Foreskin keratinocyte (primary cell): ENCODE data around the genes PCDH7, C4orf19 and PGM2.

DNA sequence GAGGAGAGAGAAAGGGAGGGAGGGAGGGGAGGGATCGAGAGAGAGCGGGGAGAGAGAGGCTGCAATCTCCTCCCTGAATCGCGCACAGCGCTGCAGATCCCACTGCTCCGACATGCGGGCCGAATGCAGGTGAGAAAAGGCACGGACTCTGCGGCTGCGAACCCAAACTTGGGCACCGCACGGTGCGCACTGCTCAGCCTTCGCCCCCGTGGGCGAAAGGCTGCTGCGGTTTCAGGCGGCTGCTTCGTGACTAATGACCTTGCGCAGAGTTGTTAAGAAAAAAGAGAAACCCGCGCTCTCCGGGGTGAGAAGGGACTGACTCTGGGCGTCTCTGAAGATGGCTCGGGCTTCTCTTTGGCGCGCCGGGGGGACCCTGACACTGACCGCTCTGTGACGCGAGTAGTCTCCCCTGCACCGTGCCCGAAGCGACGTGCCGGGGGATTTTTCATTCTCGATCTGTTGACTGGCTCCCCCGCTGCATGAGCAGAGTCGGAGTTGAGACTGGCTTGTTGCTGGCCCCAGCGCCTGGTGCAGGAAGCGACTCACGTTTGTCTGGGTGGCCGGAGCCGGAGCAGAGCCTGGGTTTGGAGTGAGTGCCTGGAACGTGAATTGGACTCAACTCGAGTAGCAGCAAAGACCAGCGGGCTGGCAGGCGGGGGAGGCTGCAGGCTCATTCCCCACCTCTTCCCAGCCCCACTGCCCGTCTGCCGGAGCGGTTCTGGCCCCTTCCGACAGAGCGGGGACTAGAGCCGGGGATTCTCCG, at the start of gene PCDH7:
Gene PCDH7 (plus strand): TSS at position 76 of the 763 bp plus-strand sequence.
- RAMPAGE, total RNA = no peak

GRCh38 chr4:31145322-31146000, 425.3 kb downstream of the PCDH7 start:
- RAMPAGE, total RNA = no peak

GRCh38 chr4:33358573-33358890, 2638.4 kb downstream of the PCDH7 start:
- RAMPAGE, total RNA = no peak

GRCh38 chr4:33774313-33774671, 2470.0 kb downstream of the ARAP2 start:
- RAMPAGE, total RNA = no peak

DNA sequence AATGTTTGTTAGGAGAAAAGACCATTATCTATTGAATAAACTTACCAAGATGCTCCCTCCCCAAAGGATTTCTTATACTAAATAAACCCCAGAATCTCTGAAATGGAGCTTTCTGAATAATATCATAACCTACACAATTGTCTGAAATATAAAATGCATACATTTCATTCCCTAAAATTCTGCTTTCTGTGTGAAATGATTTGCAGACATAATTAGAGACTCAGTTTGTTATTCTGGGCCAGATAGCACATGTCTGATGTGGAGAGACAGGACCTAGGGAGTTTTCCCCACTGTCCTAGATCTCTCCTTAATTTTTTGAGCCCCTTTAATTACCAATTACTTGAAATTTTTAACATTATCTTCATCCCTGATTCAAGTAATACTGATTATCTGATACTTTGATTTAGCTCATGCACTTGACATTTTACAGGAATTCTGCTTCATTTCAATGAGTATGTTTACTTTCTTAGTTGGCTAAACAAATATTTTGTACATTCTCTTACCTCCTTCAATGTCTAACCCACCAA, 765.3 kb downstream of the ARAP2 start:
- RAMPAGE, total RNA = no peak

- RAMPAGE, total RNA = no peak
Measured at GRCh38 chr4:35746342-35746880, 497.9 kb downstream of the ARAP2 start.

DNA sequence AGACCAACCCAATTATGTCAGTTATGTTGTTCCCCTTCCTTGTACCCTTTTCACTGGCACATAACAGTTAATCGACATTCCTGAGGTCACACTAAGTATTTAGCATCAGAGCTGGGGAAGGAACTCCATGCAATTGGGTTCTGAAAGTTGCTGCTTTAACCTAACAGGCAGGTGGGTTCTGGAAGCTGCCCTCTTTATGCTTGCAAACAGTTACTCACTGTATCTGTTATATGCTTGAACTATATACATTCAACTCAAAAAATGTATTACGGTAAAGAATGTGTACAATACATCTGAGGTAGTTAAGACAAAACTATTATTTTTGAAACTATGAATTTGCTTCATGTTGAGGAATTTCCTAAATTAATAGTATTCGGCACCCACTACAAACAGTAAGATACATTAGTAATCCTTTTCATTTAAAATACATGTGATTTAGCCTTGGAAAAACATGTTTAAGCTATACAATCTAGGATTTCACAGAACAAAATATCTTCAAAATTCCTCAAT, 90.4 kb downstream of the ARAP2 start:
- RAMPAGE, total RNA = no peak

- RAMPAGE, total RNA = no peak
Measured at GRCh38 chr4:36268865-36269668, 12.3 kb upstream of the DTHD1 start.

GRCh38 chr4:36286037-36286714, 4.8 kb downstream of the DTHD1 start:
- RAMPAGE, total RNA = no peak

DNA sequence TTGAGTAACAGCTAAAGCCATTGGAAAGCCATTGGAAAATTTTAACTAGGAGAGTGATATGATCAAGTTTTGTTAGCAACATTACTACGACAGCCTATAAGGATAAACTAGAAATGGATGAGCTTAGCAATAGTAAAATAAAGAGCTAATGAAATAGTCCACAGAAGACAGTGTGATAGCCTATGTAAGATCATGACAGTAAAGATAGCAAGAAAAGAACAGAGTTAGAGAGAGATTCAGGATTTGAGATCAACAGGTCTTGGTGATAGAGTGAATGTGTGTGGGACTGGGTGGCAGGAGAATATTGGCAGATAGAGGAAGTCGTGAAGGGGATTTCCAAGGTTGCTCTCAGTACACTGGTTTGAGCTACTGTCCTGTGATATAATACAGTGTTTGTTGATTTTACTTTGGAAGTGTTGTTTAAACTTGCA, 44.0 kb downstream of the DTHD1 start:
- RAMPAGE, total RNA = no peak

GRCh38 chr4:36385530-36386352, 104.3 kb downstream of the DTHD1 start:
- RAMPAGE, total RNA = no peak

DNA sequence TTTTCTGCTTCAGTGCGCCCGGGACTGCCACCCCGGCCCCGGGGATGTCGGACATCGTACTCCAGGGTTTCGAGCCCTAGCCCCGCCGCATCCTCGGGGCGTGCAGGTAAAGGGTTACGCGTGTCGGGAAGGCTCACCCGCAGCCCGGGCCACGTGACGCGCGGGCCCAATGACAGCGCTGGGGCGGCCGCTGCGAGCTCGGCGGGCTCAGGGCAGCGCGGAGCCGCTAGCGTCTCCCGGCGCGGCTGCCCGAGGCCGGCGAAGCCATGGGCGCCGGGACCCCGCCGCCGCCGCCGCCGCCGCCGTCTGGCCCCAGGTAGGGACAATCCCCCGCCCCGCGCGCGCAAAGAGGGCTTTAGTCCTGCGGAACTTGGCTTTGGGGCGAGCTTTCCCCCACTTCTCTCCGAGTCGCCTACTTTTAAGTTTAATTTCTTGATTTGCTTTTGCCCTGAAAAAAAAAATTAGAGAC, at the start of gene C4orf19:
Gene C4orf19 (plus strand): TSS at position 201 of the 469 bp plus-strand sequence.
- RAMPAGE, total RNA = no peak

GRCh38 chr4:37462913-37463483, 9.3 kb downstream of the C4orf19 start:
- RAMPAGE, total RNA = no peak

DNA sequence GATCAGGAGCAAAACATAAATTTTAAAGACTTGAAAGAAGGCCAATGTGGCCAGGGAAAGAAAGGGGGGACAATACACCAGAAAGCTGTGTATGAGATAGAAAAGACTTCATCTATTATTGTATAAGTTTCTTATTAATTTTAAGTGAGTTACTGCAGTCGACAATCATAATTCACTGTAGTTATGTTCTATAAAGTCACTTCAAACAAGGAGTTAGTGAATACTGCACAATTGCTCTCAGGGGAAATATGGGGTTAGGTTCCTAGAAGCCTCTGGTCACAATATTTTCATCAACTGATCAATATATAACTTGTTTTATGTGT, 107.7 kb downstream of the C4orf19 start:
- RAMPAGE, total RNA = no peak

GRCh38 chr4:37666431-37667222, 19.5 kb downstream of the RELL1 start:
- RAMPAGE, total RNA = no peak

- RAMPAGE, total RNA = no peak
Measured at GRCh38 chr4:37683052-37683432, 3.1 kb downstream of the RELL1 start.

- RAMPAGE, total RNA = no peak
Measured at GRCh38 chr4:37826053-37826853, at the start of gene PGM2. Gene PGM2, plus strand, starts transcription at chr4:37826686.

DNA sequence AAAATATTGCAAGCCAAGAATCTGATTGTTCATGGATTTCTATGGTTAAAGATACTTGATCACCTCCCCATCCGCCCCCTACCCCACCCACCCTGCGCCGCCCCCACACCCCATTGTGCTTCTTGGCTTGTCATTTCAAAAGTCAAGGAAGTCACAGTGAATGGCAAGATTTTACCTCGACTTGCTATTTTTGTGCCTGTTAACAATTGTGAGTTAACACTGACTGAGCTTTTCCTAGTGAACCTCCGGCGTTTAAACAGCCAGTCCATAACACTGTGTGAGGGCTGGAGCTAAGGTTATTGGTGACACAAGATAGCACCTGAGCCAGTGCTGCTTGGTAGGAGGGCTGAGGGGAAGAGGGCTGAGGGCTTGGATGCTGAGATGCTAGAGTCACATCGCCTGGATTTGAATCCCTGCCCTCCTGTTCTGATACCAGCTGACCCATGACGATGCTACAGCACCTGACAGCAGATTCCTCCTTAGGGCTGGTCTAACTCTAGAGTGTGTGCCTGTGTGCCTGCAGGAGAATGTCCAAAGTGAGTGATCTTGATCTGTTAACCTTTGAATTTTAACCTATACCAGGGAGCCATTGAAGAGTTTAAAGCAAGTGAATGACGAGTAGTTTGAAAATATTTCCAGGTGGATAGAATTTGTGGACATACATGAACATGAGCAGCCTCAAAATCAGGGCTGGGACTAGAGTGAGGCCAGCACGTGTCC, 102.5 kb downstream of the PTTG2 start:
- RAMPAGE, total RNA = no peak

GRCh38 chr4:38068922-38069640, 108.9 kb downstream of the PTTG2 start:
- RAMPAGE, total RNA = no peak

DNA sequence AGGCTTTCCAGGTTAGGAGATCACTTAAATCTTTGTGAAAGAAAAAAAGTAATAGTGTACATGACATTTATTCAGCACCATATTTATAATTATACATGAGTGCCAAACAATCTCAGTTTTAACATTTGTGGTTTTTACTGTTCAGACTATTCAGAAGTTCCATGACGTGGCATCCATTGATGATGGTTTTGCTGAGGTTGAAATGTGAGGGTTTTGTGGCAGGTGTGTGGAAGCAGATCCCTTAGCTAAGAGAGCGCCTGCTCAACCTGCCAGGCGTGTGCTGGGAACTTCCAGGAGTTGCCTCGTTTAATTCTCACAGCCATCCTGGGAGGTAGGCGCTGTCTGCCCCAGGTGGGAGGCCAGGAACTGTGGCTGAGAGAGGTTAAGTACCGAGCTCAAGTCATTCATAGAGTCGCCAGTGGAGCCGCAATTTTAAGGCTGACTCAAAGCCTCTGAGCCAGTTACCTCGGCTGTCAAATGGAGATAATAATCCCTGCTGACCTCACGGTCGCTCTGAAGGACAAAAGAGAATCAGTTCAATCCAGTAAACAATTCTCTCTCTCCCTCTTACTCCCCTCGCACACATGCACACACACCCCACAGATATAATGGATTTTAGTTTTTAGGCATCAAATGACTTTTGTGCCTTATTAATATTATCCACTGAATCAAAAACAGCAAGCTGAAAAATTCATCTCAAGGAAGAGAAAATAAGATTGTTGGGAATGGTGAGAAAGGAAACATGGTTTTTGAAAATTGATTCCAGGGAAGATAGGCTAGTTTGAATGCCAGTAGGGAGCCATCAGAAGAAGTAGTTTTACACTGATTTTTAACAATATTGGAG, 171.3 kb downstream of the PTTG2 start:
- RAMPAGE, total RNA = no peak